ENCODE measurements around a stretch of chr4.

- PRO-cap: no peak
Observed at GRCh38 chr4:189915312-189915654, 25.4 kb upstream of the FRG1 start.